Thyroid gland (tissue), 7 donors: ENCODE data around the genes GPRIN3, MMRN1, HPGDS and PDLIM5.

GRCh38 chr4:88708395-88709215 is 11.0 kb upstream of the NAP1L5 start:
- PRO-cap, 2 experiments = no peak in any of the 2 experiments
- RAMPAGE, long total RNA, 5 experiments = no peak in any of the 5 experiments

- PRO-cap, 2 experiments = no peak in any of the 2 experiments
- RAMPAGE, long total RNA, 5 experiments = no peak in any of the 5 experiments
These were observed 58.9 kb downstream of the GPRIN3 start for GRCh38 chr4:89248498-89249365.

DNA sequence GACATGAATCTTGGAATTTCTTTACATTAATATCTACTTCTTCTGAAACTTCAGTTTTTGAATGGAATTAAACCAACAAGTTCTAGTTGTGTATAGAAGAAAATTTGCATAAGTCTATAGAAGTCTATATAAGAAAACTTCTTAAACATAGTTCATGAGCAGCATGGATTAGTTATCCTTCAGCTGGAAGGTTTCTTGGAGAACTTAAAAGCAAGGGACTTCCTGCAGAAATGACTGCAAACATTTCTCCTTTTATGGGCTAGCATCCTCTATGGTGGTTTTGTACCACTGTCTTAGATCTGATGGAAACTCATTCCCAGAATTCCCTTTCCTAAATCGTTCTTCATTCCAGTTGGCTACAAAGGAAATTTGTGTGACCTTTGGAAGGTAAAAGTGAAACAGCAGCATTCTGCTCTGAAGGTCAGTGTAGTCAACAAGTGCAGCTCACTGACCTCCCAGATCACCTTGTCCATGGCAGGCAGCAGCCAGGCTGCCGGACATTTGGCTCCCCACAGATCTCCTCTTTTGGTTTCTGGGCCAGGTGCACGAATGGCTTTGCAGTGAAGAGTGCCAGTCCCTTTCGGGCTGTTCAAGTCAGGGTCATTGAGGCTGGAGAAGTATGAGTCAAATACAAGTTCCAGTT is 14.5 kb downstream of the GPRIN3 start:
- PRO-cap, 2 experiments = no peak in any of the 2 experiments
- RAMPAGE, long total RNA, 5 experiments = no peak in any of the 5 experiments

- PRO-cap, 2 experiments = peak in 1 of 2 experiments; most common plus-strand start chr4:89307797 (in 1); most common minus-strand start chr4:89307765 (in 1)
- RAMPAGE, long total RNA, 5 experiments = start-site peak on the minus strand in 2 of 5 experiments, at chr4:89307506-89307827 at its widest, 6 to 41 reads per replicate
These were observed at the start of gene GPRIN3 for GRCh38 chr4:89307217-89308205. Gene GPRIN3, minus strand, starts transcription at chr4:89307800.

- PRO-cap, 2 experiments = no peak in any of the 2 experiments
- RAMPAGE, long total RNA, 5 experiments = no peak in any of the 5 experiments
These were observed 820 bp downstream of the SNCA start for GRCh38 chr4:89835950-89836732.

DNA sequence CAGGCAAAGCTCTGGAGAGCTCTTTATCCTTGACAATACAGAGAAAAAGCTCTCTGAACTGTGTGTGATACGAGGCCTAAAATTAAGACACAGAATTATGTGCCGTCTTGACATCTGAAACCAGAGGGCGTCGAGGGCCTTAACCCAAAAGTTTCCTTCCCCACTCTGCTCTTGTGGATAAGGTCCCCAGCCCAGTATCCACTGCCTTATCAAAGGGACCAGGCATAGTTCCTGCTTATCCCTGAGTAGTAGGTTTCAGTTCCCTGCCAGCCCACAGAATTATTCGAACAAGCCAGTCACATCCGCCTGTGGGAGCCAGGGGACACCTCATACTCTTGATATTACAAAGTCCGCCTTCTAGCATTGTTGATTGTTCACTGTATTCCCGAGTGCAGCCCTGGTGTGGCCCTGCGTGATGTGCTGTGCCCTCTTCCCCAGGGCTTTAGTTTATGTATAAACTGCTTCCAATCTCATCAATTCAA is 5.4 kb upstream of the MMRN1 start:
- PRO-cap, 2 experiments = no peak in any of the 2 experiments
- RAMPAGE, long total RNA, 5 experiments = no peak in any of the 5 experiments

GRCh38 chr4:89894425-89895632 is at the start of gene MMRN1:
Gene MMRN1, plus strand, starts transcription at chr4:89894854.
- PRO-cap, 2 experiments = peak in 2 of 2 experiments; most common plus-strand start chr4:89894854 (in 1); most common minus-strand start chr4:89894727 (in 1)
- RAMPAGE, long total RNA, 5 experiments = start-site peak on the plus strand in 4 of 5 experiments, at chr4:89894853-89894945 at its widest, 272 to 5,270 reads per replicate

DNA sequence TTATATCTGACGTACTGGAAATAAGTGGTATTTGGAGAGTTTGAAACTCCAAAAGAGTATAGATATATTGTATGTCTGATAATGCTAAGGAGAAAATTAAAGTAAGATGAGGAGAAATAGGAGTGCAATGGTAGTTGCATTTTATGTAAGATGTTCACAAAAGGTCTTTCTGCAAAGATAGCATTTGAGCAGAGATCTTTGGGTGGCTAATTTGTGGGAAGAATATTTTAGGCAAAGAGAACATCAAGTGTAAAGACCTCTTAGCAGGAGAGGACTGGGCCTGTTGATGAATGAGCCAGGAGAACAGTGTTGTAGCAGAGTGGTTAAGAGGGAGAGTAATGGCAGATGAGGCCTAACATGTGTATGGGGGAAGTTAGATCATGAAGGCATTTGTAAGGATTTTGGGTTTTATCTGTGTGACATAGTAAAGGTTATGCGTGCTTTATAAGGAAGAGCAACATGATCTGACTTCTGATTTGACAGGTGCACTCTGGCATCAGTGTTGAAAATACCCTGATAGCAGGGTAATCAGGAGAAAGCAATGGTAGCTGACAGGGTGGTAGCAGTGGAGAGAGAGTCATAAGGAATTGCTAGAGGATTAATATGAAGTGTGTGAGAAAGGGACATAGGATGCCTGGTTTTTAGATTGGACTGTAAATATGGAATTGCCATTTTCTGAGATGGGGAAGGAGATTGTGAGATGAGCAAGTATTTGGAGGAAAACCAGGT is 85.6 kb downstream of the CCSER1 start:
- PRO-cap, 2 experiments = no peak in any of the 2 experiments
- RAMPAGE, long total RNA, 5 experiments = no peak in any of the 5 experiments

DNA sequence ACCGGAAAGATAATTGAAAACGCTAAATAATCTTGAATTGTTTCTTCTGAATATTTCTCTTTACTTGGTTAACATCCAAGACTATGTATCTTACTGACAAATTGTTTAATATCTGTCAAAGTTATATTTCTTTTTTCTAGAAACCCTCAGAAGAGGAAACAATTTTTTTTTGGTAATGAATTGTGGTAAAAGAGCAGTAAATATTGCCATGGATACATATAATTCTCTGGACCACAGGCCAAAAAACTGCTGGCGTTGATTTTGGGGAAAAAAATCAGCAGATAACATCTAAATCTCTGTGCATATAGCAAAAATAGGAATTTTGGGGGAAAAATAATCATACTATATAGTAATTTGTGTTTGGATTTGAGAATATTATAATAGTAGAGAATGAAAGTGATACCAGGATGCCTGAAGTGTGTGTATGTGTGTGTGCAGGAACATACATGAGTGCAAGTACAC is 518.7 kb downstream of the CCSER1 start:
- PRO-cap, 2 experiments = no peak in any of the 2 experiments
- RAMPAGE, long total RNA, 5 experiments = no peak in any of the 5 experiments

DNA sequence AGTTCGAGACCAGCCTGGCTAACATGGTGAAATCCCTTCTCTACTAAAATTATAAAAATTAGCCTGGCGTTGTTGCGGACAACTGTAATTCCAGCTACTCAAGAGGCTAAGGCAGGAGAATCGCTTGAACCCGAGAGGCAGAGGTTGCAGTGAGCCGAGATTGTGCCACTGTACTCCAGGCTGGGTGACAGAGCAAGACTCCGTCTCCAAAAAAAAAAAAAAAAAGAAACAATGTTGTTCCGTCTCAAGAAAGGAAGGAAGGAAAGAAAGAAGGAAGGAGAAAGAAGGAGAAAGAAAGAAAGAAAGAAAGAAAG is 805.4 kb downstream of the CCSER1 start:
- PRO-cap, 2 experiments = no peak in any of the 2 experiments
- RAMPAGE, long total RNA, 5 experiments = no peak in any of the 5 experiments

DNA sequence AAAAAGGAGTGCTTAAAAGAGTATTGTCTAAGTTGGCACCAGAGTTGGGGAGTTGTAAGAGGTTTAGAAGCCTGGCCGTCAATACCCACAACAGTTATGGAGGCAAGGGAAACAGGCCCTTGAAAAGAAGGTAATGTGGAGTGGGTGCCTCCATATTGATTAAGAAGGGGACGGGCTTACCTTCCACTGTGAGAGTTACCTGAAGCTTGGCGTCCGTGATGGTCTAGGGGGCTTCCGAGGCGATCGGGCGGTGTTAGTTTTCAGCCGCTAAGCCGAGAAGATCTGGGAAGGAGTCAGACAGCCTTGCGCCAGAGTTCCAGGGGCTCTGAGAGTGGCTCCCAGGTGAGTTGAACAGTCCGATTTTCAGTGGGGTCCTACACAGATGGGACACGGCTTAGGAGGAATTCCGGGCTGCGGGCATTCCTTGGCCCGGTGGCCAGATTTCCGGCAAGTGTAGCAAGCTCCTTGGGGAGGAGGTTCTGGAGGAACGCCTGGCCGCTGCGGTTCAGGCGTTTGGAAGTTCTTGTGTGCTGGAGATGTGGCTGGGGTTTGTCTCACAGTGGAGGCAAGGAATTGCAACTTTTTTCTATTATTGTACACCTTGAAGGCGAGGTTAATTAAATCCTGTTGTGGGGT is 138.3 kb downstream of the GRID2 start:
- PRO-cap, 2 experiments = no peak in any of the 2 experiments
- RAMPAGE, long total RNA, 5 experiments = no peak in any of the 5 experiments

- PRO-cap, 2 experiments = no peak in any of the 2 experiments
- RAMPAGE, long total RNA, 5 experiments = start-site peak on the minus strand in 1 of 5 experiments, at chr4:94342828-94342876 at its widest, 54 reads per replicate
These were observed at the start of gene HPGDS for GRCh38 chr4:94342390-94343104. Gene HPGDS, minus strand, starts transcription at chr4:94342836.

GRCh38 chr4:94408560-94409540 is 42.9 kb upstream of the PDLIM5 start:
- PRO-cap, 2 experiments = no peak in any of the 2 experiments
- RAMPAGE, long total RNA, 5 experiments = no peak in any of the 5 experiments

GRCh38 chr4:94451616-94452547 is at the start of gene PDLIM5:
Gene PDLIM5, plus strand, starts transcription at chr4:94451942.
- PRO-cap, 2 experiments = peak in 2 of 2 experiments; most common plus-strand start chr4:94452417 (in 2); most common minus-strand start chr4:94451806 (in 2)
- RAMPAGE, long total RNA, 5 experiments = start-site peak on the plus strand in 4 of 5 experiments, at chr4:94451890-94451995 at its widest, 19 to 3,095 reads per replicate

GRCh38 chr4:94487301-94487793 is 35.6 kb downstream of the PDLIM5 start:
- PRO-cap, 2 experiments = no peak in any of the 2 experiments
- RAMPAGE, long total RNA, 5 experiments = no peak in any of the 5 experiments

- PRO-cap, 2 experiments = no peak in any of the 2 experiments
- RAMPAGE, long total RNA, 5 experiments = no peak in any of the 5 experiments
These were observed 84.1 kb downstream of the PDLIM5 start for GRCh38 chr4:94535809-94536299.

DNA sequence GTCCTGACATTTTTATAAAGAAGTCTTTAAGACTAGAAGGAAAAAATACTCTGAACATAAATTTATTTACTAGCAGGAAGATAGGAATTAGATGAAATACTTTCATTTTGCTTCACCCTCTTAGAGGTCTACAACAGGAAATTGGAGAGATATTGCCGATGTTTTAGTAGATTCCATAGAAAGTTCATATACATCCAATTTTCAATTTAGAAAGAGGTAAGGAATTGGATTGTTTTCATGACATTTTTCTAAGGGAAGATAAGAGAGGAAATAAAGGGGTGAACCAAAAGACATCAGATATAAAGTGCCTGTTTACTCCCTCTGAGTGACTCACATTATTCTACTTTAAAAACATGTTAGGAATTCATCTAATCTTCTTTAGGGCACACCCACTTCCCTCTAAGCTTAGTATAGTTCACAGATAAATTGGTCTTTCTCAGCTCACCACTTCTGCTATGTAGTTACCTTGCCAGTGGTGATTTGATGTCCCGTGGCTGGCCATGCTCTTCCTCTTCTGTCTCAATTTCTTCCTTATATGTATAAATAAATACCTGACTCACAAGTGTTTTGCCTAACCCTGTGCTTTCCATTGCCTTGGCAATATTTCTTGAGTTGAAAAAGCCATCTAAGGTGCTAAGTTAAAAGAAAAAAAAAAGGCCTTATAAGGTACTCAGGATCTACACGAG is 96.7 kb downstream of the PDLIM5 start:
- PRO-cap, 2 experiments = no peak in any of the 2 experiments
- RAMPAGE, long total RNA, 5 experiments = no peak in any of the 5 experiments

DNA sequence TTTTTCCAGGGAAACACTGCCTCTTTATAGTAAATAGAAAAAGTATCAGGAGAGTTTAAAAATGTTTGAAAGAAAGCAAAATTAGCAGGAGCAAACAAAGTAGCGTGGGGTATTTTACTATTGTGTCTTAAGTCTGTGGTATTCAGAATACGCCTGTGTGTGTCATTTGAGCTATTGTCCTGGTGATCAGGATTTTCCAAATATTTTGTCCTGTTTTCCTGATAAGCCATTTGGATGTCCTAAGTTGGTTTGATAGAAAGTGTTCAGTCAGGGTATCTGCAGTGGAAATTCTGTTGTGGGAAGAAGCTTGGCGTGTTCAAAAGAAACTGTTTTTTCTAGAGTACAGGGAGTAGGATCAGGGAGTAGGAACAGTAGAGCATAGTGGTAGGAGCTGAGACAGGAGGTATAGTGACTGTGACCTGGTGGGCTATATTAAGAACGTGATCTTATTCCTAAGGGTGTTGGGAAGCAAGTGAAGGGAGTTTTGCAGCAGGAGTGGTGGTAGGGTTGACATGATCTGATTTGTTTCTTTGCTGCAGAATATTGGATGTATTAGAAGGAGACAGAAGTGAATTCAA is 348.1 kb downstream of the BMPR1B start:
- PRO-cap, 2 experiments = no peak in any of the 2 experiments
- RAMPAGE, long total RNA, 5 experiments = no peak in any of the 5 experiments

DNA sequence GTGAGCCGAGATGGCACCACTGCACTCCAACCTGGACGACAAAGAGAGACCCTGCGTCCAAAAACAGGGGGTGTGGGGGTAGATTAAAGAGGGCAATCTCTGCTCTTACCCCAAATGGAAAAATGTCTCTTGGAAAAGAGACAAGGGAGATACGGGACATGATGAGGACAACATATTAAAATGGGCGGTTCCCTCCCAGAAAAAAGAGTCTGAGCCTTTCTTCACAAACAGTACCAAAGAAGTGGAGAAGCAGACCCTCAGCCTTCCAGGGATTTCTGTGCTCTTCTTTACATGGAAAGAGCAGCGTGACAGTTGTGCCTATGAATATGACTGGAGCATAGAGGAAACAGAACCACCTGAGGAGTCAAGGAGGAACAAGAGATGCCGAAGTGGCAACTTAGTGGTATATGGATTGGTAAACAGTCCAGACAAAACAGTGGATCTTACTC is 994.5 kb downstream of the STPG2 start:
- PRO-cap, 2 experiments = no peak in any of the 2 experiments
- RAMPAGE, long total RNA, 5 experiments = no peak in any of the 5 experiments

GRCh38 chr4:97721115-97721584 is 422.1 kb downstream of the STPG2 start:
- PRO-cap, 2 experiments = no peak in any of the 2 experiments
- RAMPAGE, long total RNA, 5 experiments = no peak in any of the 5 experiments